A549 (cell line): ENCODE measurements around a stretch of chr16.

DNA sequence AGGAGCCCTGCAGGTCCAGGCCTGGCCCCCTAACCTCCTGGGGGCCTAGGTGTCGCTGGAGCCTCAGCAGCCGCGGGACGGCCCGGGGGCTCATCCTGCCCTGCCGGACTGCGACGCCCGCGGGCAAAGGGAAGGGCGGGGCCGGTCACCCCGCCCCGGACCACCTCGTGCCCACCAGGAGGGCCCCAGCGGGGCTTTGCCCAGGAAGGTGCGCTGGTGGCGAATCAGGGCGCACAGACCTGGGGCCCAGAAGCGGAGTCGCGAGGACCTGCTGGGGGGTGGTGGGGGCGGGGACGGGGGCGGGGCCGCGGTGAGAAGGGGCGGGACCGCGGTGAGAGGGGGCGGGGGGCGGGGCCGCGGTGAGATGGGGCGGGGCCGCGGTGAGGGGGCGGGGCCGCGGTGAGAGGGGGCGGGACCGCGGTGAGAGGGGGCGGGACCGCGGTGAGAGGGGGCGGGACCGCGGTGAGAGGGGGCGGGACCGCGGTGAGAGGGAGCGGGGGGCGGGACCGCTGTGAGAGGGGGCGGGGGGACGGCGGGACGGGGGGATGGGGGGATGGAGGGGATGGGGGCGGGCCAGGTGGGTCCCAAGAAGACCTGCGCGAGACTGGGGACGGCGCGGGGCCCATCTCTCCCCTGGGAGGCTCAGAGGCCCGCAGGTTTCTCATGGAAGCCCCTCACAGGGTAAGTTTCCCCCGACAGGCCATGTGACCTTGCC lies 25.2 kb downstream of the GAS8 start:
- PRO-cap = no peak
CAGE:
- cytosol, long polyA plus RNA = no peak
- long polyA plus RNA = no peak
- nucleus, long polyA plus RNA = no peak

DNA sequence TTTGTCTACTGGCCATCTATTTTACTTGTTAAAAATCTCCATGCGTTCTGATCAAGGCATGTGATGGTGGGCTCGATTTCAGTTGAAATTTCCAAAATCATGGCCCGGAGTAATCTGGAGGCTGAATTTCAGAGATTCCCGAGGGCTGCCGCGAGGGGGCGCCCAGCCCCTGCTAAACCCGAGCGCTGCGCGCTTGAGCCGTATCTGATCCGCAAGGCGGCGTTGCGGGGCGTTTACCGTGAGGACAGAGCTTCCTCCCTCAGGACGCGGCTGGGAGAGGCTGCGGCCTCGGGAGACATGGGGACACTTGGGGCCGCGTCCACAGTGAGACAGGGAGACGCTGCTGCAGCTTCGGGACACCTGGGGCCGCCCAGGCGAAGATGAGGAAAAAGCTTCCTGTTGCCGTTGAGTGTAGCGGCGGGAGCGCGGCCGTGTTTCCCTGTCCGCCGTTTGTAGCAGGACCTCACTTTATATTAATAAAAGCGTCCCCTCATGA lies 4.9 kb upstream of the PRDM7 start:
- PRO-cap = unidirectional peak, plus-strand start at position 236 of the sequence
CAGE:
- cytosol, long polyA plus RNA = no peak
- long polyA plus RNA = no peak
- nucleus, long polyA plus RNA = no peak